Spleen (tissue), 7 donors: ENCODE measurements around the gene MINDY2.

DNA sequence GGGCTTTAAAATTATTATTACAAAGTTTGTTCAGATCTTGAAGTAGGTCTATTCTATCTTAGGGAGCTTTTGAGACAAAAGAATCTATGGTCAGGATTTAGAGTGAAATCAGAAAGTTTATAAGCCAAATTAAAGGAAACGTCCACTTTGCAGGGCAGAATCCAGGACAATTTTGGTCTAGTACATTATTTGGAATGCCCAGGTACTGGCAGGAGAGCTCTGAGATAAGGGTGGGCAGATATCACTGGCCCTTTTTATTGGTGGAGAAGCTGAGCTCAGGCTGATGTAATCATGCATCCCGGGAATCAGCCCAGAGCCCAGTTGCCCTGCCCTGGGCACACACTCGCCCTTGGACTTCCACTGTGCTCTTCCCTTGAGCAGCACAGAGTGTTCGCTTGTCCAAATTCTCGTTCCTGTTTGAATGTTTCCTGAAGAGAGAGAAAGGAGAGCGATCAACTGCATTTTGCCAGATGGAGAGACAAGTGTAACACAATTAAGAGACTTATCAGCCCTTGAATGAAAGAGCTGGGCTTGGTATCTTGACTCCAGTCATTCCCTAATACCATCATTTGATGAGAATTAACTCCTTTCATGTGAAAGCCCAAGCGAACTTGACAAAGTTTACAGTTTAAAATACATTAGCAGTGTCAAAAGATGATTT, 3.7 kb downstream of the AQP9 start:
- PRO-cap, 4 experiments, result no peak in any of the 4 experiments
- RAMPAGE, long total RNA, 4 experiments, result no peak in any of the 4 experiments

- PRO-cap, 4 experiments, result no peak in any of the 4 experiments
- RAMPAGE, long total RNA, 4 experiments, result no peak in any of the 4 experiments
Measured at GRCh38 chr15:58274792-58275279, 136.7 kb downstream of the AQP9 start.

DNA sequence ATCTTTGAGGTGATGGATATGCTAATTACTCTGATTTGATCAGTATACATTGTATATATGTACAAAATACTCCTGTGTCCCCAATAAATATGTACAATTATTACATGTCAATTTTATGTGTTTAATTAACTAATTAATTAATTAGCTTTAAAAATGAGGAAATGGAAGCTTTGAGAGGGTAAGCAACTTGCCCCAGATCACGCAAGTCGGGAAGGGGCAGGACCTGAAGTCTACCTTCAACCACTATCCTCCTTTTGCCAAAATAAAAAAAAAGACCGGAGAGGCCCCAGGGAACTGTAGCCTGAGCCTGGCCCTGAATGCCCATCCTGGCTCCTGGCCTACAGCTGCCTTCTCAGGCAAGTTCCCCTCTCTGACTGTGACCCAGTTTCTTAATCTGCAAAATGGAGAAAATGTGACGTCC, 102.2 kb upstream of the LIPC start:
- PRO-cap, 4 experiments, result no peak in any of the 4 experiments
- RAMPAGE, long total RNA, 4 experiments, result no peak in any of the 4 experiments

GRCh38 chr15:58485136-58485582, 53.4 kb downstream of the LIPC start:
- PRO-cap, 4 experiments, result no peak in any of the 4 experiments
- RAMPAGE, long total RNA, 4 experiments, result no peak in any of the 4 experiments

DNA sequence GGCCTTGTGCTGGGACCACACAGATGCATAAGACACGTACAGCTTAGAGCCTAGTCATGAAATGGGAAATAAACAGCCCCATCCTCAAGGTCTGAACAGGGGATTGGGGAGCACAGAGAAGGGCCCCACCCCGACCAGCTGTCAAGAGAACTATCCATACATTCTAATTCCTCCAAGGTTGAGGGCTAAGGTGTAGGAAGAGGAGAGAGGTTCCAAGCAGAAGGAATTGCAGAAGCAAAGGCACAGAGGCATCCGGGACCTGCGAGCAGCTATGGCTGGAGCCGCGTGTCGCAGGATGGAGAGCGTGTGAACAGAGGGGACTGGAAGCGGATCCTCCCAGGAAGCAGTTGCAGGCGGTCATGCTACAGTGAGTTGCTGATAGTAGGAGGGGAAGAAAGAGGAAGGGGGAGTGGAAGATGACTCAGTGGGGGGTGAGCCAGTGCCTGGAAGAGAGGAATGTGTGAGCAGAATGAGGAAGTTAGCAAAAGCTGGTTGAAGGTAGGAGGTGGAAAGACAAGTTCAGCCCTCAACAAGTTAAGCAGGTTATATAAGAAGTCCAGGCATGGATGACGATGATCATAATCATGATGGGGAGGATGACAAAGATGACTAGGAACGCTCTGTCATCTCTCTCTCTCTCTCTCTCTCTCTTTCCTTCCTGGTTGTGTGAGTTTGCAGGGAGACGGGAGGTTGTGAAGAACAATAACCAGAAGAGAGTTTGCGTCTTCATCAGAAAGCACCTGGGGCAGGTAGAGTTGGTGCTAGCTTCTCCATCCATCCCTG, 89.7 kb downstream of the LIPC start:
- PRO-cap, 4 experiments, result peak in 3 of 4 experiments; most common plus-strand start position 346 of the sequence (in 1); most common minus-strand start position 349 of the sequence (in 2)
- RAMPAGE, long total RNA, 4 experiments, result no peak in any of the 4 experiments

DNA sequence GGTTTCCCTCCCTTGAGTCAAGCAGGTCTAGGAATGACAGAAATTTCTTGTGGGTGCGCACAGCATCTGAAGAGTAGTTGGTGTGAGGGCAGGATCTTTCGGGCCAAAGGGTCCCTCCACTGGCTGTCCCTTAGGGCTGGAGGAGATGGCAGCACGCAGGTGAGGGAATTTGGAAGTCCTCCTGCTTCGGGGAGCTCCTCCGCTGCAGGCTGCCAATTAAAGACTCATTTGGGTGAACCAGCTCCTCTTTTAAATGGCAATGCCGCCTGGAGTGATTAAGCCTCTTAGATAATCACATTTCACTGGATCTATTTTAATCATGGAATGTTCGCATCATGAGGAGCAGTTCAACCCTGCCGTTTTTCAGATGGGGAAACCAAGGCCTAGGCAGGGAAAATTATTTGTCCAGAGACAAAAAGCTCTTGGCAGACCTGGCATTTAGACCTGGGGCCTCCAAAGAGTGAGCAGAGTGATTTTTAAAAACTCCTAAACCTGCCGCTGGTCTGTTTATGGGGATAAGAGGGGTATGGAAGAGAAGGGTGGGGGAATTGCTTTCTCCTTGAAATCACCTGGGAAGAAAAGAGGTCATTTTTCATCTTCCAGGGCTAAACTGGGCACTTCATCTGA, 118.0 kb downstream of the LIPC start:
- PRO-cap, 4 experiments, result no peak in any of the 4 experiments
- RAMPAGE, long total RNA, 4 experiments, result no peak in any of the 4 experiments

DNA sequence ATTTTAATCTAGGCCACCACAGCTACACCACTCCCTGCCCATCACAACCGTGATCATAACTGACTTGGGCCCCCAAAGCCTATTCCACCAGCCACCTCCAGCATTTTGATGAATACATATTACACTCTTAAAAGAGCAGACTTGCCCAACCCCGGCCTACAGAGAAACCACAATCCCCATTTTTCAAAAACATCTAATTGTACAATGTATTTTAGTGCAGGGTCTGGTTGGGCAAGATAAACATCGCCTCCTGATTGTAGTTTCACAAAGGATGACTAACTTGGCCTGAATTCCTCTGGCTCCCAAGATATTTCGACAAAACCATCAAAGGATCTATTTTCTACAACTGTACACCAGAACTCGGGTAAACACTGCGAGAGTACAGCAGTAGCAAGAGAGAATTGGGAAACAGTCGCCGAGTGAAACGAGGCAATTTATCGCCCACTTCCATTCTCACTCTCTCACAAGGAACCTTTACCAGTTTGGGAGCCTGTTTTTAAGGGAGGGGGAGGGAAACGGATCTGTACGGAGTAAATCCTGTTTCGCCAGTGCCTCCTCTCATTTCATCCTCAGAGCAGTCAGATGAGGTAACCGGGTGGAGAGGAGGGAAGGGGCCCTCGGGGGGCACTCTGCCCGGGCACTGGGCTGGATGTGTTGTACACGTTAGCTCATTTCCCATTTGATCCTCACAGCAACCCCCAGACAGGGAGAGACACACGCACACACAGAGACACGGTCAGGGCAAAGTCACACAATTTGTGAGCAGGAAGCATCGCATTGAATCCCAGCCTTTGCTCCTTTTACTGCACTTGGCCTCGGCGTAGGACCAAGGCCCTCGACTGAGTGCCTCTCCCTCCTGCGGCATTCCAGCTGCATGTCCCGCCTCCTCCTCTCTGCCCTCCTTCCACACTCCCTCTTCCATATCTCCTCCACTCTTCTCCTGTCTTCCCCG, 120.1 kb downstream of the LIPC start:
- PRO-cap, 4 experiments, result no peak in any of the 4 experiments
- RAMPAGE, long total RNA, 4 experiments, result no peak in any of the 4 experiments

DNA sequence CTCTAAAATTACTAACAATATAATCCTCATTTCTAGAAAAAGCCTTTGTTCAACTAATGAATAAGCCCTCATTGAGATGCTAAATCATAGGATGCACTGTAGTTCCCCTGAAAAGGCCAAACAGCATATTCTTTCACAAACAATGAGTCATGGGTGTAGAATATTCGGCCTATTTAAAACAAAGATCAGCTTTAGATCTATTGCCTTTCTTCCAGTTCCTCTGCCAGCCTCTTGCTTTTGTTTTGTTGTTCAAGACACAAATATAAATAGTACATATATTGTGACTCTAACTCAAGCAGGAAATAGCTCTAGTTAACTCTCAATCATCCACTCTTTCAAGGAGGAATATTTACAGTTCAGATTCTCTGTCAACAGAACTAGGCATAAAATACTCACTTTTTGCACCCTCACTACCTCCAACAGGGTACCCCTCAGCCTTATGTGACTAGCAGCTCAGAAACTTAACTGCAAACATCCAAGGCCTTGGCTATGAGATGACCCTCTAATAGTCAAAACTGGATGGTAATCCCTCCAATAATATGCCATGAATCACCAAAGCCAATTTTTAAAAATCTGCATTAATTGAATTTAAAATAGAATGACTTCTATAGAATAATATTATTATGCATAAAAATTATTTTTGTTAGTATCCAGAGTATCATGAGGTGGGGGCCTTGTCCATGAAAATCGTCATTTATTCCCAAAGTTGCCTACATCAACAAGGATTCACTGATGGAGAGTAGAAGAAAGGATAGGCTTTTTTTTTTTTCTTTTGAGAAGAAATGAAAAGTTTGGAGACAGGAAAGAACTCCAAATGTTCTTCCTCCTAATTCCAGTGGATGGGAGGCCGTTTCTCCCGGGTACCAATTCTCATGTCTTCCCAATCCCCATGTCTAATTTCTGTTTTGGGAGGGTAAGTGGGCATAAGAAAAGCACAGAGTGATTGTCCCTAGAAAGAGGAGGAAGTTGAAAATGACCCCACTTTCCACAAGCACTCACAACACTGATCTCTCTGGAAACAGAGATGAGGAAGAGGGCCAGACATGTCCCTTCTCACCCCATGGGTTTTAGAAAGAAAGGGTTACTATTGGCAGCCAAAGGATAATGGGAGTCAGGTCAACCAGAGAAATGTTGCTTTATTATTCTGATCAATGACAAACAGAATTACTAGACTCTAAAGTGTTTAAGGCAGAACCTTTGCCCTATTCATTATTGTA, 82.1 kb downstream of the ADAM10 start:
- PRO-cap, 4 experiments, result peak in 1 of 4 experiments; most common minus-strand start position 689 of the sequence (in 1)
- RAMPAGE, long total RNA, 4 experiments, result no peak in any of the 4 experiments

- PRO-cap, 4 experiments, result peak in 4 of 4 experiments; most common plus-strand start chr15:58771194 (in 3); most common minus-strand start chr15:58771736 (in 1)
- RAMPAGE, long total RNA, 4 experiments, result no peak in any of the 4 experiments
Measured at GRCh38 chr15:58771061-58771929, at the start of gene MINDY2. MINDY2 (plus strand) TSS chr15:58771302.

DNA sequence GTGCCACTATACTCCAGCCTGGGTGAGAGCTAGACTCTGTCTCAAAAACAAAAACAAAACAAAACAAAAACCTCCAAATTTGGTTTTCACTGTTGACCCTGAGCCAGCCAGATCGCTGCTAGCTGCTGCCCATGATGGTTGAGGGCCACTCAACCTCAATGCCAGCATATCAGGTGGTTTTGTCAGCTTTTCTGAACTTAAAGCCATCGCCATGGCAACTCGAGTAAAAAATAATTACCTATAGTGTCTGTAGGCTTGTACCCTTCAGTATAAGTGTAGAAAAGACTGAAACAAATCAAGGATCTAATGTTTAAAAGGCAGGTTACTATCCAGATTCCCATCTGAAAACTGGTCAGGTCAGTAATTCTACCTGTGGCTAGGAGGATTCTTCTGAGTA, 55.6 kb downstream of the SLTM start:
- PRO-cap, 4 experiments, result peak in 2 of 4 experiments; most common minus-strand start position 114 of the sequence (in 2)
- RAMPAGE, long total RNA, 4 experiments, result no peak in any of the 4 experiments

GRCh38 chr15:58886892-58887729, 46.4 kb downstream of the SLTM start:
- PRO-cap, 4 experiments, result peak in 1 of 4 experiments; most common minus-strand start chr15:58886993 (in 1)
- RAMPAGE, long total RNA, 4 experiments, result no peak in any of the 4 experiments

GRCh38 chr15:58899414-58900172, 33.9 kb downstream of the SLTM start:
- PRO-cap, 4 experiments, result no peak in any of the 4 experiments
- RAMPAGE, long total RNA, 4 experiments, result no peak in any of the 4 experiments

DNA sequence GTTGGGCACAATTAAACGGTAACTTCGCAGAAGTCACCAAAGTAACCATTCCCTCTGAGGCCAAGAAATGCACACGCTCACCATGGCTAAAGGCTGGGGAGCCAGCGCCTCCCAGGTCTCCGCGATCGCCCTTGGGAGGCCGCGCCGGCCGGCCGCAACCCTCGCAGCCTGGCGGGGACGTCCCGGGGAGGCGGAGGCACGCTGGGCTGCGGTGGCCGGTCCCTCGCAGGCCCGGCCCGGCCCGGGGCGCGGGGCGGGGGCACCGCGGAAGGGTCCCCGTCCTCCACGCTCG, 564 bp downstream of the SLTM start:
- PRO-cap, 4 experiments, result peak in 2 of 4 experiments; most common plus-strand start position 124 of the sequence (in 2); most common minus-strand start position 126 of the sequence (in 1)
- RAMPAGE, long total RNA, 4 experiments, result no peak in any of the 4 experiments

DNA sequence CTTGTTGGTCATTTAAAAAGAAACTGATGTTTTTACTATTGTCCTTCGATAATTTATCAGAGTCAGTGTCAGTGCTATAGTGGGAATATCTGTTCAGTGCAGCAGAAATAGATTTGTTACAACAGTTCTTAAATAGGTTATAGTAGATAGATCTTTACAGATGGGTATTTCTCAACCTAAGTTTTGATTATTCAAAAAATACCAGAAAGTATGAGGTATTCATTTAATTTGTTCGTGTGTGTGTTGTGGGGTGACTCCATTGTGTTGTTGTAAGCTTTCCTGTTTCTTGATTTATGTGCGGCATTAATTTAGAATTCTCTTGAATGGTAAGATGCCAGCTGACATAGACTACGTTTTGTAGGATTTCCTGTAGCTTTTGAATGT, 1.1 kb downstream of the RNF111 start:
- PRO-cap, 4 experiments, result no peak in any of the 4 experiments
- RAMPAGE, long total RNA, 4 experiments, result no peak in any of the 4 experiments

DNA sequence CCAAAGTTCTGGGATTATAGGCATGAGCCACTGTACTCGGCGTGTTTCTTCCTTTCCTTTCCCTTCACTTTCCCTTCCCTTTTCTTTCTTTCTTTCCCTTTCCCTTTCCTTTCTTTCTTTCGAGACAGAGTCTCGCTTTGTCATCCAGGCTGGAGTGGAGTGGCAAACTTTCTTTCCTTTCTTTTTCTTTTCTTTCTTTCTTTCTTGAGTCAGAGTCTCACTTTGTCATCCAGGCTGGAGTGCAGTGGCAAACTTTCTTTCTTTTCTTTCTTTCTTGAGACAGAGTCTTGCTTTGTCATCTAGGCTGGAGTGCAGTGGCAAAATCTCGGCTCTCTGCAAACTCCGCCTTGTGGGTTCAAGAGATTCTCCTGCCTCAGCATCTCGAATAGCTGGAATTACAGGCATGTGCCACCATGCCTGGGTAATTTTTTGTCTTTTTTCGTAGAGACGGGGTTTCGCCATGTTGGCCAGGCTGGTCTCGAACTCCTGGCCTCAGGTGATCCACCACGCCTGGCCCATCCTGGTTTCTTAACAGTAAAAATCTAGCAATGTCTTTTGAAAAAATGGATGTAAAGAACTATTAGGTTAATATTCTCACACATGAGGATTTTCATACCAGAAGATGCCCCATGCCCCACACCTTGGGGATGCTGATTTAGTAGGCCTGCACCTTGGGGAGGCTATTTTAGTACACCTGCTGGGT, 17.2 kb upstream of the LDHAL6B start:
- PRO-cap, 4 experiments, result no peak in any of the 4 experiments
- RAMPAGE, long total RNA, 4 experiments, result no peak in any of the 4 experiments

DNA sequence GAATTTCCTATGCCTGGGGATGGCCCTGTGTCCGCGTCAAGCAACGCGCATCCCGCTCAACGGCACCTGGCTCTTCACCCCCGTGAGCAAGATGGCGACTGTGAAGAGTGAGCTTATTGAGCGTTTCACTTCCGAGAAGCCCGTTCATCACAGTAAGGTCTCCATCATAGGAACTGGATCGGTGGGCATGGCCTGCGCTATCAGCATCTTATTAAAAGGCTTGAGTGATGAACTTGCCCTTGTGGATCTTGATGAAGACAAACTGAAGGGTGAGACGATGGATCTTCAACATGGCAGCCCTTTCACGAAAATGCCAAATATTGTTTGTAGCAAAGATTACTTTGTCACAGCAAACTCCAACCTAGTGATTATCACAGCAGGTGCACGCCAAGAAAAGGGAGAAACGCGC, 358 bp downstream of the LDHAL6B start:
- PRO-cap, 4 experiments, result no peak in any of the 4 experiments
- RAMPAGE, long total RNA, 4 experiments, result no peak in any of the 4 experiments

DNA sequence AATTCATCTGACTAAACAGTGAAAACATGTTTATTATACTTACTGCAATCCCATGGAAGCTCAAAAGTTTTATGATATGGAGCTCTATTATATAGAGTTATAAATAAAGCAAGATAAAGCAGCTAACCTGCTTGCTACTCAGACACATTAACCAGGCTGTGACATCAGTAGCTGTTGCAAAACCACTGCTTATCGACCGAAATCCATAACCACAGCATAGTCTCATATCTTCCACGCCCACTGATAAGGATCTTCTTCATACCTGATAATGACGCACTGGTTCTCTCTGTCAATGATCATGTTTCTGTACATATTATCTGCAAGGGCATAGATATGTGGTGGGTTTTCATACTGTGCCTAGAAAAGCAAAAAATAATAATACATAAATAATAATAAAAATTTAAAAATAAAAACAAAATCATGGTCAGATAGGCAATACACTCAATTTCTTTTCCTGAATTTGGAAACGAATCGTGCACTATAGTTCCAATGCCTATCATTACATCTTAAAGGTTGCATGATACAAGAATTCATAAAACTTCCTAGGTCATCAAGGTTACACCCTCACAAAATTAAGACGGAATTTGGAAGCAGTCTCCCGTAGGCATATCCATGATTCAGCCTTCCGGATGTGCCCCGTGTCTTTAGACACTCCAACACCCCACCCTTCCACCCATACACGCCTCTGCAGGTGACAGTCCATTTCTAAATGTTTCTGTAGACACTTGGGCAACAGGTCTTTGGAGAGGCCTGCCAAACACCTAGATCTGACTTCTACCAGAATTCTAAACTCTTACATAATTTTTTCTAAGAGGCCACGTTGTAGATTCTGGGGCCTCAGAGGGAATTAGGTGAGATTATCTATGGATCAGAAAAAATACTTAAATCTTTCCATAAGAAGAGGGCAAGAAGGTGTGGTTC, 49.6 kb downstream of the LDHAL6B start:
- PRO-cap, 4 experiments, result no peak in any of the 4 experiments
- RAMPAGE, long total RNA, 4 experiments, result no peak in any of the 4 experiments

DNA sequence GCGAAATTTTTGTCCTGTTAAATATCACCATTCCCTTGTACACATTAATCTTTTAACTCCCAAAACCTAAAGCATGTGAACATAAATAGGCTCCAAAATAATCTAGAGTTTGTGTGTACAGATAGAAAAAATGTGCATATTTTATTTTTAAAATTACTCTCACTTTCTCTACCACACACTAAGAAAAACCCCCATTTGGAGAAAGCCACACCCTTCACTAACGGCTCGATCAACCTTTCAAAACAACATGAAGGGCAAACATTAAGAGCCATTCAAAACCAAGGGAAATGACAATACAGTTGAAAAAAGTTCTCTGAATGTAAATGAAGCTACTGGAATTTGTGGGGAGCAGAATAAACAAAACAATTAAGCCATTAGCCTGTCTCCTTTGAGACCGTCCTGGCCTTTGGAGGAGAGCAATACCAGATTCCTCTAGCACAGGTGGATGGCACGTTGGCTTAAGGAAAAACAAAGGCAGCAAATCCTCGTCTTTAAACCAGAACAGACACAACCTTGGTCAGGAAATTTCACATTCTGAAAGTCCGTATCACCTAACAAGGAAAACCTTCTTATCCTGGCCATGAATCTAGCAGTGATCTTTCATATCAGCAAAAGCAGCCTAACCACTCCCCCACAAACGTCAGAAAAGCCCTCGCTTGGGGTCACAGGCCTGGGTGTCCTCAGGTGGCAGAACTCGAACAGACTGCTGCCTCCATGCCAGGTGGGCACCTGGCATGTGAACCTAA, 18.7 kb downstream of the MYO1E start:
- PRO-cap, 4 experiments, result no peak in any of the 4 experiments
- RAMPAGE, long total RNA, 4 experiments, result no peak in any of the 4 experiments

- PRO-cap, 4 experiments, result no peak in any of the 4 experiments
- RAMPAGE, long total RNA, 4 experiments, result no peak in any of the 4 experiments
Measured at GRCh38 chr15:59438911-59439163, 851 bp downstream of the FAM81A start.

GRCh38 chr15:59570209-59570877, 41.2 kb upstream of the GCNT3 start:
- PRO-cap, 4 experiments, result no peak in any of the 4 experiments
- RAMPAGE, long total RNA, 4 experiments, result no peak in any of the 4 experiments